ENCODE measurements around a stretch of chr6.

- RAMPAGE, long total RNA: no peak
- RRBS: no CpG with 5 or more reads among the region's 6 CpGs
Measured at GRCh38 chr6:63439977-63440426, 120.2 kb upstream of the LGSN start.

DNA sequence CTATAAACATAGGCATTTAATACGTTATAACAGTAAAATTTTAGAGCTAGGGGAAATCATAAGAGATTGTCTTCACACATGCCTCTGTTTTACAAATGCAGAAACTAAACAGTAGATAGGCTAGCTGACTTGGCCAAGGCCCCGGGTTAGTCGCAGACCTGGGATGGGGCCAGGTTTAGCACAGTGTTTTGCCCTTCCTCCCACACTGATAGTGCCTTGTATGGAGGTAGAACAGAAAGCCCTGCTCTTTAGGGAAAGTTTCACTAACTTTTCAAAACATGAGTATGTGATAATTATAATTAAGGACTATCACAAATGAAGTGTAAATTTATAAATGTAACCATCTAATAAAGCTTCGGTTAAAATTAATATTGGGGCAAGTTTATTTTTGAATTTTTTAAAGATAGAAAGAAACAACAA lies 62.6 kb upstream of the PTP4A1 start:
- RAMPAGE, long total RNA: no peak
- RRBS: no CpG with 5 or more reads among the region's 4 CpGs

DNA sequence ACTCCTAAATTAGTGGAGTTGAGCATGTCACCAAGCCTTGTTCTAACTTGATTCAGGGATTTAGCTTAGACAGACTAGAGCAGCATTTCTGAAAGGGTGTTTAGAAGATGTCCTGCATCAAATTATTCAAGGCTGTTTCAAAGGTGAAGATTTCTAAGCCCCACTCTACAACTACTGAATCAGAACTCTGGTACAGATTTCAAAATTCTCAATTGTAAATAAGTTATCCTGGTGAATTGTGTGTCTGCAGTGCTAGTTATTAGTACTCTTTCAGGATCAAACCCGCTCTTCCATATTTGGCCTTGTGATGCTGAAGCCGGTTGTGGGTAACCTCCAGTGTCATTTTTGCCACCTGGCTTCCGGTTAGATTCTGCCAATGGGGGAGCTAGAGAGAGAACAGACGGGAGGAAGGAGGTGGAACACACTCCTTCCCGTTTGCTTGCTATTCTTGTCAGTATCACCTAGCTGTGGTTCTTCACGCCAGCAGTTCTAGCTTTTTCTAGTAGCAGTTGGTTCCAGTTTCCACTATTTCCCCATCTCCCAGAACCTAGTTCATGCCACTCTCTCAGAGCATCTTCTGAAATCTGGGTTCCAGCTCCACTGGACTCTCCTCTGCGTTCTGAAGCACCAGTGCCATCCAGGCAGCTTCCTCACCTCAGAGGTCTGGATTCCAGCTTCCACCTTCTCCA lies 47.2 kb upstream of the PTP4A1 start:
- RAMPAGE, long total RNA: no peak
- RRBS: no CpG with 5 or more reads among the region's 7 CpGs

- RAMPAGE, long total RNA: no peak
- RRBS: no CpG with 5 or more reads among the region's 4 CpGs
Measured at GRCh38 chr6:63635254-63635549, 400 bp upstream of the PHF3 start.

- RAMPAGE, long total RNA: no peak
- RRBS: no CpG with 5 or more reads among the region's 2 CpGs
Measured at GRCh38 chr6:63698030-63698658, 62.5 kb downstream of the PHF3 start.

DNA sequence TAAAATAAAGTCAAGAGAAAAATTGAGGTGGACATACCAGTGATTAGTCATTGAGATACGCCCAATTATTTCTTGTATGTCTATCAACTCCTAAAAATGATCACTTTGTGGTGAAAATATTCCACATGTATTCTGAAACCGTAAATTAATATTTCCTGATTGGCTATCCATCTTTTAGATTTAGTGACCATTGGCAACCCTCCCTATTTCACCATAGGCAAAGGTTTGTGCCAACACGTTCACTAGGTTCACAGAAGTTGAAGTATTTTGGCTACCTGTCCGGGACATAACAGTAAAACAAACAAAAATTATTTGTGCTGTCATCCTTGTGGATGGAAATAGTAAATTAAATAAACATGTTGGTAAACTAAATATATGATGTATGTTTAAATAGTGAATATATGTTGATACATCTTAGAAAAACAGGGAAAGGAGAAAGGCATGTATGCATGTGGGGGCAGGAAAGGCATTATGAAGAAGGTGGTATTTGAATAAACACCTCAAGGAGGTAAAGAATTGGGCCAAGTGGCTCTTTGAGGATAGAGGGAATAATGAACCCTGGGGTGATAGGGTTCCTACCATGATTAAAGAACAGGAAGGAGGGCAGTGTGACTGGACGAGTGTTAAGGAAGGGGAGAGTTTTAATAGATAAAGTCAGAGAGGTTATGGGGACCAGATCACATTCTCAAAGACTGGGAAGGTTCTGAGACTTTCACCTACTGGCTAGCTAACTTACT lies 97.1 kb downstream of the PHF3 start:
- RAMPAGE, long total RNA: no peak
- RRBS: no CpG with 5 or more reads among the region's 5 CpGs

DNA sequence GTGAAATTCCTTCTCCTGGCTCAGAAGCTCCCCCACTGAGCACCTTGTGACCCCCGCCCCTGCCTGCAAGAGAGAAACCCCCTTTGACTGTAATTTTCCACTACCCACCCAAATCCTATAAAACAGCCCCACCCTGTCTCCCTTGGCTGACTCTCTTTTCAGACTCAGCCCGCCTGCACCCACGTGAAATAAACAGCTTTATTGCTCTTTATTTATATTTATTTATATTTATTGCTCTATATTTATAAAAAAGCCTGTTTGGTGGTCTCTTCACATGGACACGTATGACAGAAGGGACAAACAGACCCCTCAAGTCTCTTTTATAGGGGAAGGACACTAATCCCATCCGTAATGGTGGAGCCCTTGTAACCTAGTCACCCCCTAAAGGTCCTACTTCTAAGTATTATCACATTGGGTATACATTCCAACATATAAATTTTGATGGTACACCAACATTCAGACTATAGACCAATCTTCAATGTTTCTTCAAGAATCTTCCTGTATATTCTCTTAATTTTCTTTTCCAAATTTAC lies 325.8 kb downstream of the PHF3 start:
- RAMPAGE, long total RNA: no peak
- RRBS: no CpG with 5 or more reads among the region's 5 CpGs

DNA sequence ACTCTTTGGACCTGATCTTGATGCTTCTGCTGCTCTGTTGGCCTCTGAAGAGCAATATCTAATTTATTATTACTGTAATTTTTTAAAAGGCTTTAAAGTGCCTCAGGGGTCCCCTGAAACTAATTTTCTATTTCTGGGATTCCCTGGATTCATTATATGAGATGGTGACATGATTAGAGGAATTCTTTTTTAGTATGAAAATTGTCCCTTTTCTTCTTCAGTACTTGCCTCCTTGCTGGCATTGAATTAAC lies 4.2 kb downstream of the ZC3H11C start:
- RAMPAGE, long total RNA: no peak

- RAMPAGE, long total RNA: no peak
- RRBS: no CpG with 5 or more reads among the region's 8 CpGs
Measured at GRCh38 chr6:65374399-65374747, 73.1 kb downstream of the ZC3H11C start.

DNA sequence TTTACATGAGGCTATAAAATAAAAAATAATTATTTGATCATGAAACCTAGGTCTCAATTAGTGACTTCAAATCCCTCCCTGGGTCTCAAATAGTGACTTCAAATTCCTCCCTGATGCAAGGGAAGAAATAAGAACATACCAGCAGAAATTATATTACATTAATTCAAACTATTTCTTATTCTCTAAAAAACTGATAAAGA lies 63.9 kb upstream of the EYS start:
- RAMPAGE, long total RNA: no peak

GRCh38 chr6:67887566-67888586 lies 747.2 kb upstream of the ADGRB3 start:
- RAMPAGE, long total RNA: no peak
- RRBS: 93% methylated on average over 3 of the region's 19 CpGs

DNA sequence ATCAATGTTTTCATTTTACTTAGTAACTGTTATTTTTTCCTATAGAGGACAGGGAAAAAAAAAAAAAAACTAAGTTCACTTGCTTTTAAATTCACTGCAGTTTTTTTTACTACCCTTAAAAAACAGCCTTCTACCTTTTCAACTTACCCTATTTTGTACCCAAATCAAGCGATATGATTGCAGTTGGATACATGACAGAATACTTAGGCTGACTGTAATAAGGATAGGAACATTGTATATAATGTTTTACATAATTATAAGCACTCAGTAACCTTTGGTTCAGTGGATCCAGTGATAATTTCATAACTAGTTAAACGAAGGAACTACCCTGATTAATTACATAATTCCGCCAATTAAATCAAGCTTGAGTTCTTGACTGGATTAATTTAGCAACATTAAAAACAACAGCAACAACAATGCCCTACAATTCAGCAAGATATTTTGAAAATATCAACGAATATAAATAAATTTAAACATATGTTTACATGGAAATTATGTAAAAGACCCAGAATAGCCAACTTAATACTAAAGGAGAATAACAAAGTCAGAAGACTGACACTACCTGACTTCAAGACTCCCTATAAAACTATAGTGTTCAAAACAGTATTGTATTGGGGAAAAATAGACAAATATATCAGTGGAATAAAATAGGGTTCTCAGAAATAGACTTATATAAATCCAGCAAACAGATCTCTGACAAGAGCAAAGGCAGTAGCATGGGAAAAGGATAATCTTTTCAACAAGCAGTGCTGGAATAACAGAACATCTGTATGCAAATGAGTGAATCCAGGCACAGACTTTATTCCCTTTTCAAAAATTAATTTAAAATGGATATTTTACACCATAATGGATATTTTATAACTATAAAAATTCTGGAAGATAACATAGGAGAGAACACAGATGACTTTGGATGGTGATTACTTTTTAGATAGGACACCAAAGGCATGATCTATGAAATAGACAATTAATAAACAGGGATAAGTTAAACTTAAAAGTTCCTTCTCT lies 593.5 kb upstream of the ADGRB3 start:
- RAMPAGE, long total RNA: no peak
- RRBS: no CpG with 5 or more reads among the region's 4 CpGs

DNA sequence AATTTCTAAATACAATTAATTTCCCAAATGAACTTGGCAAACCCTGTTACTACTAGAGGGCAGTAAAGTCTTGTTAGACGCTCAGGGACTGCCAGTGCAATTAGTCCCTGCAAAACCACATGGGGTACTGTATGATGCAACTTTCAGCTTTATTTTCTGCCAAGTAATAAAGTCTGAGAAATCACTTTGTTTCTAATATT lies 76.0 kb upstream of the ADGRB3 start:
- RAMPAGE, long total RNA: no peak
- RRBS: no CpG with 5 or more reads among the region's 1 CpG

DNA sequence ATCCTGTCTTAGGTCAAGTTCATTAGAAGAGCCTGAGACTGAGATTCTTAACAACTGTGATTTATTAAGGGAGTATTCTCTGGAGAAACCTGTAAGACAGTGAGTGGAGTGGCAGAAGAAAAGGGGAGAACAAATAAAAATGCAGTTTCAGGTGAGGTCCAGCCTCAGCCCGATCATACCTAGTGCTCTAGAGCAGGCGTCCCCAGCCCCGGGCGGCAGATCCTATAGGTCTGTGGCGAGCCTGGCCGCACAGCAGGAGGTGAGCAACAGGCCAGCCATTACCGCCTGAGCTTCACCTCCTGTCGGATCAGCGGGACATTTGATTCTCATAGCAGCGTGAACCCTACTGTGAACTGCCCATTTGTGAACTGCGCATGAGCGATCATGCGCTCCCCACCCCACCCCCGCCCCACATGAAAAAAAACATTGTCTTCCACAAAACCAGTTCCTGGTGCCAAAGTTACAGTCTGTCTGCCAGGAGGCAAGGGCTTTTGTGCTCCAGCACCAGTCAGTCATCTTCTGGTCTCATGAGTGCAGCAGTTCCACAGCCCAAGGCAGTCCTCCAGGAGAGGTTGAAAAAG lies 59.1 kb upstream of the ADGRB3 start:
- RAMPAGE, long total RNA: no peak
- RRBS: no CpG with 5 or more reads among the region's 14 CpGs

GRCh38 chr6:68653091-68653561 lies 18.0 kb downstream of the ADGRB3 start:
- RAMPAGE, long total RNA: no peak
- RRBS: no CpG with 5 or more reads among the region's 2 CpGs

DNA sequence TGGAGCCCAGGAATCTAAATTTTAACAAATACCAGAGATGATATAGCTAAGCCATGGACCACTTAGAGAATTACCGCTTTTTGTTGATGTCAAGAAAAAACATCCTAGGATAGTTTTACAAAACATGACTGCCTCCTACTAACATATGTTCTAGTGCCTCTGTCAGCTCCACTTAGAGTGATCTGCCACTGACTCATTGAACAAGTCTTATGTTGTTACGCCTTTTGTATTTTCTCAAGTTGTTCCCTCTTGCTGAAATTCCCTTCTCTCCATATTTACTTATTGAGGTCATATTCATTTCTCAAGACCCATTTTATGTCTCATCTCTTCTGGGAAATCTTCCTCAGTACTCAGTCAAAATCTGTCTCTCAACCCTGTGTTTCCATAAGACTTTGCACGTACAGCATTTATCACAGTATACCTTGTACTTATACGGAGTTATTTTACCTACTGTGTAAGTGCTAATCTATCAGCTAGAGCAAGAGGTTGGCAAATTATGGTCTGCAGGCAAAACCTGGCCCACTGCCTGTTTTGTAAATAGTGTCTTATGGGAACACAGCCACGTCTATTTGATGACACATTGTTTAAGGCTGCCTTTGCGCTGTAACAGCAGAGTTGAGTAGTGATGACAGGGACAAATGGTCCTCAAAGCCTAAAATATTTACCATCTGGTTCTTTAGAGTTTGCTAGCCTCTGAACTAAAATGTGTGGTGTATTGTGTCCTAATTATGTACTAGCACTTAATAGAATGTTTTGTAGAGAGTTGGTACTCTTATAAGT lies 83.4 kb downstream of the ADGRB3 start:
- RAMPAGE, long total RNA: no peak
- RRBS: no CpG with 5 or more reads among the region's 6 CpGs

GRCh38 chr6:69138830-69139632 lies 503.9 kb downstream of the ADGRB3 start:
- RAMPAGE, long total RNA: no peak
- RRBS: no CpG with 5 or more reads among the region's 4 CpGs

- RAMPAGE, long total RNA: no peak
- RRBS: no CpG with 5 or more reads among the region's 2 CpGs
Measured at GRCh38 chr6:71312331-71312892, 23.8 kb downstream of the OGFRL1 start.

DNA sequence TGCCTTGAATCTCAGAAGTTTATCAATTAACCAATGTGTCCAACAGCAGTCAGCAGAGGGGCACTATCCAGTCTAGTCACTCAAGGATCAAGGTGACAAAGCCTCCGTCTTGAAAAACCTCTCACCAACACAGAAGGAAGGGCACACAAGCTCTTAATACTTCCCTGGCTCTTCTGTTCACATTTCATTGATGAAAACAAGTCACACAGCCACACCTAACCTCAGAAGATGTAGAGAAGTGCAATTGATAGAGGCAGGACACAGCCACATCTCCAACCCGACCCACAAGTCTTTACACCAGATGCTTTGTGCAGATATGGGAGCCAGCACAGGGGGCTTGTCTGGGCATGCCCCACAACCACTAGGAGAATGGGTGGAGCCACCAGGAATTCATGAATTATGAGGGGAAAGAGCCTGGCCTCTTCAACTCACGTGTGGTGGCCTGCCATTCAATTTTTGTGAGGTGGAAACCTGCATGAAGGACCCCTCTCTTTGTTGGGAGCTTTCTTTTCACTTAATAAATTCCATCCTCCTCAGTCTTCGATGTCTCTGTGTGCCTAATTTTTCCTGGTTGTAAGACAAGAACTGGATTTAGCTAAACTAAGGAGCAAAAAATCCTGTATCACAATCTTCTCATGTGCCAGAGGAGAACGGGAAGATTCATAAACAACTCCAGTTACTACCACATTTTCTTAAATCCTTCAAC lies 79.1 kb downstream of the OGFRL1 start:
- RAMPAGE, long total RNA: no peak
- RRBS: no CpG with 5 or more reads among the region's 5 CpGs

DNA sequence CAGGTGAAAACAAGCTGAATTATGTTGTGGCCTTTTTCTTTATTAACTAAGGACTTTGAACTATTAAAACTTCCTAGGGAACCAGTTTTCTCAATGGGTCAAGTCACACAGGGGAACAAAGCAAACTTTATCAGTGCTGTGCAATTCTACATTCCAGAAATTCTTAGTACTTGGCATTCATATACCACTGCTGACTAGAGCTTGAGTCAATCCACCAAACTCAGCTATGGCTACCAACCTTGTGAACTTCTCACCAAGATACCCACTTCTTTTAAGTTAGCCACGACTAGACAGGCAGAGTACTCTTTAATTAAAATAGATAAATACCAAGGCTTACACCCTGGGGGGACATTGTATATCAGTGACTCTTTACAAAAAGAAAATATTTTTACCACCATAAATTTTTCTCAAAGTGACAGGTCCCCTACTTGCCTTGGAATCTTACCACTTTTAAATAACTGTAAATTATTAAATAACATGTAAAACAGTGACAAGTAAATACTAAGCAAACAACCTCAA lies 116.2 kb downstream of the OGFRL1 start:
- RAMPAGE, long total RNA: no peak
- RRBS: no CpG with 5 or more reads among the region's 1 CpG

All from cardiac muscle cell (in vitro differentiated cells and primary cell).